LNCaP clone FGC (cell line): ENCODE data around the genes SH2D6 and ST3GAL5.

- RRBS, 2 experiments, result no CpG with 5 or more reads among the region's 12 CpGs
These were observed 95.9 kb downstream of the TGOLN2 start for GRCh38 chr2:85231825-85232430.

DNA sequence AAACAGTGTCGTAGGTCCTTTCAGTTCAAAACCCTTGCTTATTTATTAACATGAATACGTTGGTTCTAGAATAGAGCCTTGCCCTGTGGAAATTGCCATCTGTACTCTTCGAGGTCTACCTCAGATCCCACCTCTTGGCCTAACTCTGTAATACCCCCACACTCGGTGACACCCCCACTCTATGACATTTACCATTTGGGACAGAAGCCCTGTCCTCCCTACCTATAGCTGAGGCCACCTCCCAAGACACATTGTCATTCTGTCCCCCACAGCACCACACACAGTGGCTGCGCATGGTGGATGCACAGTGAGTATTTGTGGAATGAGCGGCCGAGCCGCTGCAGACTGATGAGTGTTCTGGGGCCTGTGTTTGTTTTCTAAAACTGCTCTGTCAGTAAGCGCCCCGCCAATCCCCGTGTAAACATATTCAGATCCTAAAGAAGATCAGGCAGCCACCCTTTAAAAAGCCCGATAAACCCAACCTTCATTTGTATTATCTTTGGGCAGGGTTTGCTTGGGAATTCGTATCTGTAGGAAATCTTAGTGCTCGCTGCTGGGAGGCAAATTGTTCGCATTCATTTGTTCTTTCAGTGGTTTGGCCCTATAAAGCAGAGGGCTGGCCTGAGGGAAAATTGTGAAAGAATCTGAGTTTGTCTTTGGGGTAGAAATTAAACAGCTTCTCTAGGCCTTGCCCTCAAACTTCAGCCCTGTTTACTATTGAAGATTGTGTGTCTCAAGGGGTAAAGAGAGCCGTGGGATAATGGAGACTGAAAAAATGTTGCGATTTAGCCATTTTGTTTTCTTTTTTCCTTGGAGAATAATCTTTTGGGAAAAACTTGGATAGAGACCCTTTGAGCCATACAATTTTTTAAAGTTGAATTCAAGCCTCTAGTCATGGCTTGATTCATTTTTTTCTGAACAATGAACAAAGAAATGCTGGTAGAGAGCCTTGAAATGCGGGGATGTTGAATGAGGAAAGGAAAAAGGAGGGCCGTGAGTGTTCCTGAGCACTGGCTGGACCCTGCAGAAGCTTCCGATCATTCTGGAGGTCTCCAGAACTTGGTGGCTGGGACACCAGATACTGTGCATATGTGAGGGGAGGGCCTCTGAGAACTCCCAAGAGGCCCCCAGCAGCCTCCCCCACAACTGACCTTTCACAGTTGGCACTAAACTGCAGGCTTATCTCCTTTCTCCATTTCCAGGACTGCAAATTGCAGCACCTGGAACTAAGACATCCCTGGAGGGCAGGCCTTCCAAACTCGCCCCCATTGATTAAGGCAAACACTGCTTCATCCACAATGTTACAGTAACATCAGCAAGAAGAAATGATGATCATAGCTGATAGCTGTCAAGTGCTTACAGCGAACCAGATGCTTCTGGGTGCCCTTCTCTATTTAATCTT, 68.4 kb downstream of the TGOLN2 start:
- RRBS, 2 experiments, result no CpG with 5 or more reads among the region's 22 CpGs

DNA sequence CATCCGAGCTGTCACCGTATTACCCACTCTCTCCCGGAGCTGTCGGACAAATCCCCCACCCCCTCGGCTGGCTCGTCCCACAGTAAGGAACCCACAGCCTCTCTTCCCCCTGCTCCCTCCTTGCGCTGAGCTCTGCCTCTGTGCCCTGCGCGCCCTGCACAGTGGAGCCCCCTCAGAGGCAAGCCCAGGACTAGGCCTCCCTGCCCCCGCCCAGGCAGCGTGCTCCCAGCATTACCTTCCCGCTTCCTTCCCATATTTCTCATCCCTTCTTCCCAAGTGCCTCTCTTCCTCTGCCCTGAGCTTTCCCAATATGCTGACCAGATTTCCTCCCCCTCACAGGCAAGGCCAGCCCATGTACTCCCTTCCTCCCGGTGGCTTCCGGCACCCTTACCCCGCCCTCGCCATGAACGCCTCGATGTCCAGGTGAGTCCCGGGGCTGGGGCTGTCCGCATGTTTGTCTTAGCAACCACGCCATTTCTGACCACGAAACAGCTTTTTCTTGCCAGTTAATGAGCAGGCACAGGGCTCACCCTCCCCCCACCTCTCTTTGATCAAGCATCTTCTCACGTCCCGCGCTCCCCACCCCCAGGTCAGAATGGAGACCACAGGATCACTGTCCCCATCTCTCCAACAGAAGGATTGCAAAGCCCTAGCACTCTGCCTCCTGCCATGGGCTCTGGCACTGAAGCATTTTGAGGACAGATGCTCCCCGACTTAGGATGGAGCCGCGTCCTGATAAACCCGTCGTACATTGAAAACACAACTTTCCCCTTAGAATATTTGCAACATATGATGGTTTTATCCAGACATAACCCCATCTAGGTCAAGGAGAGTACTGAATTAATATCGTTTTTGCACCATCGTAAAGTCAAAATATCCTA, 23.6 kb downstream of the TGOLN2 start:
- RRBS, 2 experiments, result 57 to 75% methylated on average over 9 of the region's 32 CpGs

- RRBS, 2 experiments, result no CpG with 5 or more reads among the region's 20 CpGs
These were observed 18.0 kb downstream of the TGOLN2 start for GRCh38 chr2:85309518-85310502.

DNA sequence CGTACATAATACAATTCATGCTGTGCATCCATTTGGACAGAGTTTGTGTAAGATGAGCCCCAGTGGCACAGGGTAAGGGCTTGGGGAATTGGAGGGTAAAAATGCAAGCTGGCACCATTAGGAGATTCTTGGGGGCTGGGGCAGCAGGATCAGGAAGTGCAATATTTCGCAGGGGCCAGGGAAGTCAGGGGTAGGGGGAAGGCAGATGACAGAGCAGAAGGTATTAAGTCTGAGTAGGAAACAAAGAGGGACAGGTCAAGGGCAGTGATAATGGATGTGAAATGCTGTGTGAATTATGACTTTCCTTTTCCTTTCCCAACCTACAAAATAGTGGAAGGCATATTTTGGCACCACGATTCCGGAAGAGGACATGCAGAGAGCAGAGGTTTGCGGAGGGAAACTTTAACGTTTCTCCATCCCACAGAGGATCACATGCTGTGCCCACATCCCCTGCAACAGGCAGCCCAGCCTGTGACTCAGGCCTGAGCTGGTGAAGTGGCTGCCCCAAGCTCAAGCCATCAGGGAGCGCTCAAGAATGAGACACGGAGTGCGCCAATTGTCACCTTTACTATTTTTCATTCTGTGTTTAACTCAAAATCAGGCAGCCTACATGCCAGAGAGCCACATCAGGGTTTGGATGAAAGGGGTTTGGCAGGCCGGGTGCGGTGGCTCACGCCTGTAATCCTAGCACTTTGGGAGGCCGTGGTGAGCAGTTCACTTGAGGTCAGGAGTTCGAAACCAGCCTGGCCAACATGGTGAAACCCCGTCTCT, 4.6 kb downstream of the CAPG start:
- RRBS, 2 experiments, result no CpG with 5 or more reads among the region's 15 CpGs

GRCh38 chr2:85418158-85419295, at the start of gene SH2D6:
Gene SH2D6, plus strand, starts transcription at chr2:85418714.
- RRBS, 2 experiments, result 2 to 24% methylated on average over 15 to 23 of the region's 67 CpGs

DNA sequence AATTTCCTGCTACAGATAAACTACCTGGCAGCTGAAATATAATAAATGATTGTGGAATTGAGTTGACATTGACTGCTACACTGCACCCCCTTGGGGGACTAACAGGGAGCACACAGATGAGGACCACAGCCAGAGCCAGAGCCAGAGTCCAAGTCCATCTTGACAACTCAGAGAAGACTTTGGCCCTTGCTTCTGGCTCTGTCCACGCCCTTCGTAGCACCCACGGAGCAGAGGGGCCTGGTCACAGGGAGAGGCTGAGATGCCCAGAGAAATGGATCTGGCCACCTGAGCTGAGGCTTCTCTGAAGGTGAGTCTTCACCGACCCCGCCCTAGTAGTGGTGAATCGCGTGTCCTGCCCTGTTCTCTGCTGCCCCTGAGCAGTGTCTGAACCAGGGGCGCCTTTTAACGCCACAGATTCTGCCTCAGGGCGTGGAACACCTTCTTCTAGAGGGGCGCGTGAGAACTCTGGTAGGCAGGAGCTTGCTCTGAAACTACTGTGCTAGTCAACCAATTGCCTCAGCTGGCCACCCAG, 35.7 kb upstream of the MAT2A start:
- RRBS, 2 experiments, result no CpG with 5 or more reads among the region's 12 CpGs

GRCh38 chr2:85504536-85505625, 34.1 kb upstream of the MAT2A start:
- RRBS, 2 experiments, result no CpG with 5 or more reads among the region's 10 CpGs

DNA sequence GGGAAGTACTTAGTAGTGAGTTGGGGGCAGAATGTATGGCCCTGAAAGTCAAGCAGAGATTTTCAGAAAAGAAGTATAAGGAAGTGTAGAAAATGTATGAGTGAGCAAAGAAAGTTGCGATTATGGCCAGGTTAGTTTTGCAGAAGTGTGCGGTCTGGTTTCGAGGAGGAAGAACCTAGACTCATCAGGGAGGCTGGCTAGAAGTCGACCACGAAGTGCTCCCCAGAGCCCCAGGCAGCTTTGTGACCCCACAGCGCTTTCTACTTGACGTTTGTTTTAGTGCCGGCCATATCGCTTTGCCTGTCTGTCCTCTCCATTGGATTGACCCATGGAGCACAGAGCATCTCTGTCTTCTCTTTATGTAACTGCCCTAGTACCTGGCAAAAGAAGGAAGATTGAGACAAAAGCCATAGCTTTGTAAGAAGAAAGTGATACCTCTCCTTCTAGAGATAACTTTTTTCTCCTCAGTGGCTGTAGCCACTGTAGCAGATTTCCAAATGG, 19.8 kb downstream of the SFTPB start:
- RRBS, 2 experiments, result no CpG with 5 or more reads among the region's 9 CpGs

- RRBS, 2 experiments, result no CpG with 5 or more reads among the region's 6 CpGs
These were observed 7.0 kb upstream of the GNLY start for GRCh38 chr2:85687122-85687517.

- RRBS, 2 experiments, result no CpG with 5 or more reads among the region's 9 CpGs
These were observed 12.4 kb downstream of the GNLY start for GRCh38 chr2:85706411-85707062.

DNA sequence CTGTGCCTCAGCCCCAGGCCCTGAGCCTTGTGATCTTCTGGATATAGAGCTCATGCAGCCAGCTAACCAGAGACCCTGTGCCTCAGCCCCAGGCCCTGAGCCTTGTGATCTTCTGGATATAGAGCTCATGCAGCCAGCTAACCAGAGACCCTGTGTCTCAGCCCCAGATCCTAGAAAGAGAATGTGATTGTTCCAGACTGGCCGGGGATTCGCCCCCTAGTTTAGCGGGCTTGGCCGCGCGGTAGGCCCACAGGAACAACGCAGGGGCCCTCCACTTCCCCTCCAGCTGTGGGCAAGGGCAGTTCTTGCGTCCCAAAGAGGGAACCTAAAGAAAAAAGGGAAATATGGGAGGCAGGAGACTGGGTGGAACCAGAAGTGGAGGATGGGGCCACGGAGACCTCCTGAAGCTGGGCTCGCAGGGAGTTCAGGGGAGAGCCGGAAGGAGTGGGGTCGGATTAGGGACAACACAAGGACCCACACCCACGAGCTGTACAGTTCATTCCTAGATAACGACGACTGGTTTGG, 18.1 kb downstream of the GNLY start:
- RRBS, 2 experiments, result no CpG with 5 or more reads among the region's 15 CpGs

GRCh38 chr2:85745941-85746413, 7.8 kb upstream of the ATOH8 start:
- RRBS, 2 experiments, result no CpG with 5 or more reads among the region's 4 CpGs

GRCh38 chr2:85761712-85762093, 7.9 kb downstream of the ATOH8 start:
- RRBS, 2 experiments, result no CpG with 5 or more reads among the region's 2 CpGs

DNA sequence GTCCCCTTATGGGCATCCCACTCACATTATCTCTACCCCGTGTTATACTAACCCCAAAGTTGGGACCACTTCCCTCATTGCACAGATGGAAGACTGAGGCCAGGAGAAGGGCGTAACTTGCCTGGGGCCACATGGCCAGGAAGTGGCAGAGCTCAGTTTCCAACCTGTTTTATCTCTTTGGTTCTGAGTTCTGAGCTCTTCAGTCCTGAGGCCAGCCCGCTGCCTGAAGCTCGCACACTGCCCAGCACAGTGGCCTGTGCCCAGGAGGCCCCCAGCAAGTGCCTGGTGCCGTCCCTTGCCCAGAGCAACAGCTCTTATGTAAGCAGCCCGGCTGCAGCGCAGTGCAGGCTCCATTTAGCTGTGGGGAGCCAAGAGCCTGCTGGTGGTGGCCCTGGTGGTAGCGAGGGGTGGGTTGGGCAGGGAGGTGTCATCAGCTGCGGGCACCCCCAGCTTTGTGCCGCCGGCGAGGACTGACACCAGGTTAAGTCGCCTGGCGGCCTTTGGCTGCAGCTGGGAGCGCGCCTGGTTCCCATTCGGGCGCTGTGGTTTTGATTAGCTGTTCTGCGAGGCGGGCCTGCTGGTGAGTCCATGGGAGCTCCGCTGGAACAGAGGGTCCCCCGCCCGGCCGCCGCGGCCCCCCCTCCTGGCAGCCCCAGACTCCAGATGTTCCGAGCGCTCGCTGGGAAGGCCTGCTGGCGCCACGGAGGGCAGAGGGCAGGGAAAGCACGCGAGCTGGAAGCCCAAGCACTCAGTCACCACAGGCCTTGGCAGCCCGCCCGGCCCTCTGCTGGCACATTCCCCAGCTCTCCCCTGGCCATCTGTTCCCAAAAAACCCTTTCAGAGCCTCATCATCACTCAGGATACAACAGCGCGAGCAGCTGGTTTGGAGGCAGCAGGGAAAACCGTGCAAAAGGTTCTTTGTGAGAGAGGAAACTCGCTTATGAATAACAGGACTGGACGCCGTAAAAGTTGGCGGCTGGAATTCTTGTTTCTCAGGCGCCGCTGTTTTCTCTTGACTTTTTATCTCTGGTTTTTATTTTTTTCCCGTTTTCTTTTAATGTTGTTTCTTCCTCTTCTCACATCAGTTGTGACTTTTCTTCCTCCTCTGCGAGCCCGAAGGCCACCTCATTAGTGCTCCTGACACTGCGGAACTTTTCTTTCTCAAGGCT, 18.4 kb downstream of the ATOH8 start:
- RRBS, 2 experiments, result no CpG with 5 or more reads among the region's 48 CpGs

DNA sequence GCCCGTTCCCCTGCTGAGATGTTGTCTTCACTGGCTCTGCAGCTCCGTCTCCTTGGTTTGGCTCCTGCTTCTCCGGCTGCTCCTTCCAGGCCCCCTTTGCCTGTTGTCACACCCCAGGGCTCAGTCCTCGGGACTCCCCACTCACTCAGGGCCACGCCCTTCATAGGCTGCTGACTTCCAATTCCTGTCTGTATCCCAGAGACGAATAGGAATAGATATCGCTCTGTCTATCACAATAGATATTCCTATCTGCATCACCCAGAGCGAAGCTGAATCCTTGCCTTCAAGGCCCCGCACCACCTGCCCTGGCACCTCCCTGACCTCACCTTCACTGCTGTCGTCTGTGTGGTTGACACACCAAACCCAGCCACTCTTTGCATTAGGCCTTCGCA, 43.3 kb downstream of the ATOH8 start:
- RRBS, 2 experiments, result no CpG with 5 or more reads among the region's 11 CpGs

DNA sequence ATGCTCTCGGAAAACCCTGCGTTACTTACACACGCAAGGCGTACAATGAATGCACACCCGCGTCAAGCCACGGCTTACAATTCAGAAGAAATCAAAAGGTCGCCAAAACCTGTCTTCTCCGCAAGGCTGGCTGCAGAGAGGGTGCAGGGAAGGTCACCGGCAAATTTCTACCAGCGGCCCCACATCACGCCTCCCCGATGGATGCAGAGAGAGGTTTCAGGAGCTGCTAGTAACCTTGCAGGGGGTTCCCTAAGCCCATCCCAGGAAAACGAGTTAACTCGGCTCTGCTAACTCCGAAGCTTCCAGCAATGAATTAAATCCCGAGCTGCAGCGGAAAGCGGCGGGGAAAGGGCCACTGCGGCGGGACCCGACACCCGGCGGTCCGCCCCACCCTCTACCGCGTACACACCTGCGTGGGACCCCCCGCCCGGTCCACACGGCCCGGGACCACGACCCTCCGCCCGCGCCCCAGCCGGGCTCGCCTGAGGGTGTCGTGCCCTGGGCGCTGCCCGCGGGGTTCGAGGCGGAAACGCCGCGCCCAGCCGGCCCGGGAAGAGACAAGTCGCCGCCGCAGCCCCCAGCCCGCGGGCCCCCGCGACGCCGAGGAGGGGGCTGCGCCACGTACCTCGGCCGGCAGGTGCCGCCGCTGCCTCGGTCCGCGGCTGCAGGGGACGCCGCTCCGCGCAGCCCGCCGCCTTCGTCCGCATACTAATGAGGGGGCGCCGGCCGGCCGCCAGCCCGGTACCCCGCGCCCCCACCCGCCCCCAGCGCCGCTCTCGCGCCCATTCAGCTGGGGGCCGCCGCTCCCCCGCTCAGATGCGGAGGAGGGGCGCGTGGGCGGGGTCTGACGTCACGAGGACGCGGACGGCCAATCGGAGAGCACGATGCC, at the start of gene ST3GAL5:
Gene ST3GAL5 (minus strand): TSS at position 792 of the 889 bp plus-strand sequence.
- RRBS, 2 experiments, result 1% methylated on average over 41 of the region's 102 CpGs

DNA sequence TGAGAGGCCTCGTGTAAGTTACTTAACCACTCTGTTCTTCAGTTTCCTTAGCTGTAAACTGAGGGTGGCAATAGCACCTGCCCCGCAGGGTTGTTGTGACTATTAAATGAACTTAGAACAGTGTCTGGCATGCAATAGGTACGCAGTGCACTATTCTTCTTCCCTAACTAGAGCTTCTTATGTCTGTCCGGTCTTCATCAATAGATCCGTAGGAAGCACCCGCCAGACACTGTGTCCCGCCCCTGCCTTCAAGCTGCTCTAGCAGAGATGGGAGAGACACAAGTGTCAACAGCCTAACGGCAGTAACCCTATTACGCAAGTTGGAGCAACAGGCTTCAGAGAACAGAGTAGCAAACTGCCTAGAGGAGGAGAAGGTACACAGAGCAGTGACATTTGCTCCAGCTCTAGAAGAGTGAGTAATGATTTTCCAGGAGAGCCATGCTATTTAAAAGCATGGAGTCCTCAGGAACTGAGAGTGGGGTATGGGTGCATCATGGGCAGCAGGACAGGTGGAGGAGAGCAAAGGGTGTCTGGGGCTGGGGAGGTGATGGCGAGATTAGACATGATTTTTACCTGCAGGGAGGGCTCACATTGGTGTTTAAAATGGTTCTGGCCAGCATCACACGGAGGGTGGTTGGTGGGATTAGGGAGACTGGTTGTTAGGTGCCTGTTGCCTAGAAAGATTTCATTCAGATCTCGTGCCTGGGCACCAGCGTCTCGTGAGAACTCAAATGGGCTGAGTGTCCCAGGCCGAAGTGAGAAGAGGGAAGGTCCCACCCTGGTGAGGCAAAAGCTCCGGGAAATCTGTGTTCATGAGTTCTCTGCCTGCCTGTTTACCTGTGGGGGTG, 63.0 kb upstream of the ST3GAL5 start:
- RRBS, 2 experiments, result no CpG with 5 or more reads among the region's 16 CpGs

- RRBS, 2 experiments, result no CpG with 5 or more reads among the region's 5 CpGs
These were observed 107.7 kb upstream of the ST3GAL5 start for GRCh38 chr2:85996333-85996968.

GRCh38 chr2:86033453-86033920, 72.2 kb downstream of the POLR1A start:
- RRBS, 2 experiments, result no CpG with 5 or more reads among the region's 9 CpGs